Urinary bladder (tissue), 3 donors: ENCODE results near the genes MARF1 and NPIPA7.

DNA sequence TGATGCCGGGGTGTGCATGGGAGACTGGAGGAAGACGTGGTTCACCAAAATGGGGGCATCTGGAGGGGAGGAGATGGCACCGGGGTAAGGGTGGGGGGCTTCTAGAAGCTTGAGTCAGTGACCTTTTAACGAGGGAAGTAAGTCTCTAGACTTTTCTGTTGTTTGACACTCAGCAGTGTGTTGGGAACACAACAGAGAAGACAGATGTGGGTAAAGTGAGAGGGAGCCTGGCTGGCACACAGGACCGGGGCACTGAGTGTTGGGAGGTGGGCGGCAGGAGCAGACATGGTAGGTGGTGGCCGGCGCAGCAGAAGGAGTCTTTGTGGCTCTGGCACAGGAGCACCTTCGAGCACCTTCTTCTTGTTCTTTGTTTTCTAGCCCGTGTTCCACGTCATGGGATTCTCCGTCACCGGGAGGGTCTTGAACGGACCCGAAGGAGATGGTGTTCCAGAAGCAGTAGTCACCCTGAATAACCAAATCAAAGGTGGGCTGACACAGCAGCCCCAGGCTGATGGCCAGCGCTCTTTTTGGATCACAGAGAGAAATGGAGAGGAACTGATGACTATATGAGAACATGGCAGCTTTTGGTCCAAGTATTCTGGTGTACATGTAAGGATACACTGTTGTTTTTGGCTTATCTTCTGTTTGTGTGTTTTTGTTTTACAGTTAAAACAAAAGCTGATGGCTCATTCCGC is 23.5 kb downstream of the NOMO1 start:
- PRO-cap = no peak
- RAMPAGE, long total RNA = no peak

DNA sequence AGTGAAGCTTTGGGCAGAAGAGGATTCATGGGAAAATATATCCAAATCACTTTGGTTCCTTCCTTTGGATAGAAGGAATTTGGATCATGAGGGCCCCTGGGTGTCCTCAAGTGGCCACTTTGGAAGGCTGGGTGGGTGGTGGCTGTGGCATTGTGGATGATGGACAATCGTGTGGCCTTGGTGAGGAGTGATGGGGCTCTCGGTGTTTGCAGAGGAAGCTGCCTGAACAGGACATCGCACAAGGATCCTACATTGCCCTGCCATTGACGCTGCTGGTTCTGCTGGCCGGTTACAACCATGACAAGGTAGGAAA is 42.5 kb upstream of the NPIPA1 start:
- PRO-cap = no peak
- RAMPAGE, long total RNA = no peak

DNA sequence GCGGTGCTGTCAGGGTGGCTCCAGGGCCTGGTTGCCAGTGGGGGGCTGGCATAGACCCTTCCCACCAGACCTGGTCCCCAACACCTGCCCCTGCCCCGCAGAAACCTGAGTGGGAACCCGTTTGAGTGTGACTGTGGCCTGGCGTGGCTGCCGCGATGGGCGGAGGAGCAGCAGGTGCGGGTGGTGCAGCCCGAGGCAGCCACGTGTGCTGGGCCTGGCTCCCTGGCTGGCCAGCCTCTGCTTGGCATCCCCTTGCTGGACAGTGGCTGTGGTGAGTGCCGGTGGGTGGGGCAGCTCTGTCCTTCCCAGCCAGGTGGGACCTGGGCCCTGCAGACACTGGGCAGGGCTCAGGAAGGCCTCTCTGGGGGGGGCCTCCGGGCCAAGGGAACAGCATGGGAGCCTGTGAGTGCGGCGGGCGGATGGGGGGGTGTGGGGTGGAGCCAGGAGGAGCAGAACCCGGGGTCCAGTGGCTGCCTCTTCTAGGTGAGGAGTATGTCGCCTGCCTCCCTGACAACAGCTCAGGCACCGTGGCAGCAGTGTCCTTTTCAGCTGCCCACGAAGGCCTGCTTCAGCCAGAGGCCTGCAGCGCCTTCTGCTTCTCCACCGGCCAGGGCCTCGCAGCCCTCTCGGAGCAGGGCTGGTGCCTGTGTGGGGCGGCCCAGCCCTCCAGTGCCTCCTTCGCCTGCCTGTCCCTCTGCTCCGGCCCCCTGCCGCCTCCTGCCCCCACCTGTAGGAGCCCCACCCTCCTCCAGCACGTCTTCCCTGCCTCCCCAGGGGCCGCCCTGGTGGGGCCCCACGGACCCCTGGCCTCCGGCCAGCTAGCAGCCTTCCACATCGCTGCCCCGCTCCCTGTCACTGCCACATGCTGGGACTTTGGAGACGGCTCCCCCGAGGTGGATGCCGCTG is 19.0 kb upstream of the NPIPA1 start:
- PRO-cap = no peak
- RAMPAGE, long total RNA = no peak

DNA sequence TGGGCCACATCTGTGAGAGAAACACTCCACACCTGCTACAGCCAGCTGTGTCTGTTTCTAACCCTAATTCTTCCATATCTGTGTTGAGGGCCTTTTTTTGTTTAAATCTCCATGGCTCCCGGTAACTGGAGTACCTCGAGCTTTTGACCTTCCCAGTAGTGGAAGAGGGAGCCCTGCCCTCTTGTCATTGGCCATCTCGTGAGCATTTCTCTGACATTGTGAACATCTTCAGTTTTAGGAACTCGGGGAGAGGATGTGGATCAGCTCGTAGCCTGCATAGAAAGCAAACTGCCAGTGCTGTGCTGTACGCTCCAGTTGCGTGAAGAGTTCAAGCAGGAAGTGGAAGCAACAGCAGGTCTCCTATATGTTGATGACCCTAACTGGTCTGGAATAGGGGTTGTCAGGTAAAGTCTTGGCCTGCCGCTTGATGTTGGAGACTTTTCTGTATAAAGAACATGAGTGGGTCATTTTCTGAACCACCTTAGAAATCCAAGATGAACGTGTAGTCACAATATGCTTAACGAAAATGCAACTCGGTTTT is 24.3 kb downstream of the NTAN1 start:
- PRO-cap = no peak
- RAMPAGE, long total RNA = no peak

- PRO-cap = no peak
- RAMPAGE, long total RNA = no peak
These were observed 51.3 kb upstream of the RRN3 start for GRCh38 chr16:15145066-15146025.

- PRO-cap = unidirectional peak, plus-strand start at chr16:15507478; bidirectional peak, plus-strand start at chr16:15507672, minus-strand start at chr16:15507547
- RAMPAGE, long total RNA = no peak
These were observed 73.0 kb downstream of the BMERB1 start for GRCh38 chr16:15507302-15507795.

- PRO-cap = no peak
- RAMPAGE, long total RNA = no peak
These were observed 88.7 kb downstream of the BMERB1 start for GRCh38 chr16:15522985-15523522.

DNA sequence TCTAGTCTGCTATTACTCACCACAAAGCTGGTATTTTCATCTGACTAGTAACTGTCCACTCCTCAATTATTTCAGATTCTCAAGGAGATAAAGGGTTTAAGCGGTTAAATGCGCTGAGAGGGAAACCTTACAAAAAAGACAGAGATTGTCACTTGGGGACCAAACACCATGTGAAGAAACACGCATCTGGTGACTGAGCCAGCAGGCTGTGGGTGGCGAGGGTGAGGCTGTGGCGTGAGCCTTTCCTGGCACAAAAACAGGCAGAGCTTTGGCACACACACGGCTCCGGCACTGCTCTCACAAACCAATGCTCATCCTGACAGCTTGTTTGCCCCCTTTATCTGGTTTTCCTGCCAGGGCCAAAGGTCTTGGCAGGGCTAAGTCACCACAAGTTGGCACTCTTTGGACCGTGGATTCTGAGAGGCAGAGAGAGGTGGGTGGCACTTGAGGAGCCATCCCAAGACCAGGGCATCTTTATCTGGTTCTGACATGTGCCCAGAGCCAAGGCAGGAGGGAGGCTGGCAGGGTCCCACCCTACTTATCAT is 38.0 kb downstream of the MARF1 start:
- PRO-cap = no peak
- RAMPAGE, long total RNA = no peak

- PRO-cap = no peak
- RAMPAGE, long total RNA = no peak
These were observed 8.3 kb downstream of the MARF1 start for GRCh38 chr16:15634621-15635120.

DNA sequence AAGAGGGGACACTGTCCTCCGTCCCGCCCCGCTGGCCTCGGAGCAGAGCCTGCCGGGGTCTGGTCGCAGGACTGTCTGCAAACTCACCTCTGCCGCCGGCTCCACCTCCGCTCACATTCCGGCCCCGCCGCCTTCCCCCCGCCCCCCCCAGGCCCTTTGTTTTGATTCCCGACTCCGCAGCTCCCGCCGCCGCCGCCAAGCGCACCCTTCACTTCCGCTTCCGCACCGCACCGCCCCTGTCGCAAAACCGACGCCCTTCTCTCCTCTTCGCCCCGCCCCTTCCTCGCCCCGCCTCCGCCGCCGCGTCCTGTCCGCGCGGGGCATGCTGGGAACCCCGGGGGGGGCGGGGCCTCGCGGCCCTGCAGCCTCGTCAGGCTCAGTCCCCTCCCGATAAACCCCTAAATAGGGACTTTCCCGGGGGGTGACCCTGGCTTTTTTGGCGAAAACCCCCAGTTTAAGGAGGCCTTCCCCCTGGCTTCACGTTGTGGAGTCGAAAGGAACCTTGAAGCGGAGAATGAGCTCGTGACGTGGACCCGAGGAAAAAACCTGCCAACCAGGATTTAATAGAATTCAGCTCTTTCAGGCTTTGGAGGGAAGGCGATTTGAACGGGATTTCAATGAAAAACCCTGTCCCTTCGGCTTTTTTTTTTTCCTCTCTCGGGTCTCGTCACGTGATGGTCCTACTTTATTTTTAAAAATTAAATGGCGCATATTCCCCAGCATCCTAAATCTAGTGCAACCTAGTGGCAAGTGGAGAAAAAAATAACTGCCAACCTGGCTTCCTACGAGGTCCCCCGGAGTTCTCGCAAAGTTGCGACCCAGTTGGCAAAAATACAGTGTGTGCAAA is at the start of gene MARF1:
Gene MARF1, minus strand, starts transcription at position 224 of the 847 bp plus-strand sequence.
- PRO-cap = bidirectional peak, plus-strand start at position 337 of the sequence, minus-strand start at position 229 of the sequence
- RAMPAGE, long total RNA = no peak

GRCh38 chr16:15723996-15724491 is 74.0 kb downstream of the NDE1 start:
- PRO-cap = no peak
- RAMPAGE, long total RNA = no peak

DNA sequence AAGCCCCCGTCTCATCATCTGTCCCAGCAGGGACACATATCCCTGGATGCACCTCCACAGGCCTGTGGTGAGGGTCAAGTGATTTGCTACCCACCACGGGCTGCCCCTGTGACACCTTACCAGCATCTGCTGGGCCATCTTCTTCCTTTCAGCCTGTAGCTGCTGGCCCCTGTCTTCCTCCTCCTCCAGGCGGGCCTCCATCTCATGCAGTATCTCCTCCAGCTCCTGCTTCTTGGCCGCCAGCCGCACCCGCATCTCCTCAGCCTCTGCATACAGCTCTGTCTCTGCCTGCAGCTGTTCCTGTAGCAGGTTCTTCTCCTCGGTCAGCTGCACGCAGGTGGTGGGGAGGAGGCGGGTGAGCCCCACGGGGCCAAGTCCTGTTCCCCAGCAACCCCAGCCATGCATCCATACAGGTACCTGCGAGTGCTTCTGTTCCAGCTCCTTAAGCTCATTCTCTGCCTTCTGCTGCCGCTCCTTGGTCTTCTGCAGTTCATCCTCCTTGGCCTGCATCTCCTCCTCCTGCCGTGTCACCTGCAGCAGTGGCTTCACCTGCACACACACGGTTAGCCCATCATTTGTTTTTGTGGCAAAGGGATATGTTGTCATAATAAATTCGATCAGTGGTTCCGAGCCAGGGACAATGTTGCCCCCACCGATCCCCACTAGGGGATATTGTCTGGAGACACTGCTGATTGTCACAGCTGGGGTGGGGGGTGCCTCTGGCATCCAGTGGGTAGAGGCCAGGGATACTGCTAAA is 91.5 kb downstream of the NDE1 start:
- PRO-cap = no peak
- RAMPAGE, long total RNA = no peak

- PRO-cap = no peak
- RAMPAGE, long total RNA = no peak
These were observed 97.5 kb downstream of the NDE1 start for GRCh38 chr16:15747526-15747925.

DNA sequence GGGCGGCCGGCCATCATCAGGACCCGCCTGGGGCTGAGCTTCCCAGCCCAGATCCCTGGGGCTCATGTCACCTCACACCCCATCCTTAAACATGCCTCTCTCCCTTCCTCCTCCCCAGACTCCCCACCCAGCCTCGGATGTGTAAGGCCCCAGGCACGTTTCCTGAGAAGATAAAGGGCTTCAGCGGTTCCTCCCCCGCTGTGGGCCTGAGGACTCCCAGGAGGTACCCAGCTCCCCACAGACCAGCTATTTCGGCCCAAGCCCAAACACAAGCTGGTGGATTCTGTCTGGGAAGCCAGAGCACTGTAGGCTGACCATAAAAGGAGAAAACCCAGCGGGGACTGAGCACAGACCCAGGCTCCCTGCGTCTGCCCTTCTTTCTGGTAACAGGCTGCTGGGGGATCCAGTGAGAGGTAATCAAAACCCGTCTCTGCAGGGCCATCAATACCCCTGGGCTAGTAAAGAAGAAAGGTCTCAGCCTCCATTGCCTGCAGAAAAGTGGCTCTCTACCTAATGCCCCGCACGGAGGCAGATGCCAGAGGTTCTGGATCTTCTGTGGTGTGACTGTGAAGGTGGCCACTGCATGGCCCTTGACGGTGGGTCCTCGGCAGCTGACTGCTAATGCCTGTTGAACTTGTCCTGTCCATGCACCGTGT is 49.1 kb downstream of the MYH11 start:
- PRO-cap = bidirectional peak, plus-strand start at position 386 of the sequence, minus-strand start at position 57 of the sequence
- RAMPAGE, long total RNA = no peak

DNA sequence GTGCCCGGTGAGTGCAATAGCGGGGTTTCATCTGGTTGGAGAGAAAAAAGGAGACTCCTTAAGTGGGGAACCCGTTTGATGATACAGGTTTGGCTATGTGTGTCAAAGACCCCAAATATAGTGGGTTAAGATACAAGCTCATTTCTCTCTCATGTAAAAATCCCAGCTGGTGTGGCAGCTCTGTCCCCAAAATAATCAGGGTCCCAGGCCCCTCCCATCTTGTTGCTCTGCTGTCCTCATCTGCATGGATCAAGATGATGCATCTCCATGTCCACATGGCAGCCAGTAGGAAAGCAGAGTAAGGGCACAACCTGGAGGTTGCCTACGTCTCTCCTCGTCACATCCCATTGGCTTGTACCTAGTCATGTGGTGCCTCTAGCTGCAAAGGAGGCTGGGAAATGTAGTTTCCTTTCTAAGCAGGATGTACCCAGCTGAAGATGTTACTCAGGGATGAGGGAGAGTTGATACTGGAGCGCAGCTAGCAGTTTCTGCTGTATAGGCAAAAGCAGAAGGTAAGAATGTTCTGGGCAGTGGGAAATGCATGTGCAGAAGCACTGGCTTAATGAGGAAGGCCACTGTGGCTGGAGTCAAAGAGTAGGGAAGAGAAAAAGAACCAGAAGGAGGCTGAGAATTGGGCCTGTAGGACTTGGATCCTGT is 20.7 kb downstream of the ABCC1 start:
- PRO-cap = no peak
- RAMPAGE, long total RNA = no peak

DNA sequence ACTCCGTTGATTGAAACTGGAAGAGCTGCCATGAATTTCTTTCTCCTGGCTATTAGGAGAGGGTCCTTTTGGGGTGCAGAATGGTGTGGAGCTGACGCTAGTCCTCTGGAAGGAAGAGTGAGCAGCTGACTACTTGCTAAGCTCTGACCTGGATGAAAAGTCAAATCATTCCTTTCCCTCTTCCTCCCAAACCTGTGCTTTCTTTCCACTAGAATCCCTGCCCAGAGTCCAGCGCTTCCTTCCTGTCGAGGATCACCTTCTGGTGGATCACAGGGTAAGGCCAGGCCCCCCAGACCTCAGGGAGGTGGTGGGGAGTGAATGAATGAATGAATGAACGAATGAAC is 83.5 kb downstream of the ABCC1 start:
- PRO-cap = no peak
- RAMPAGE, long total RNA = no peak

- PRO-cap = no peak
- RAMPAGE, long total RNA = no peak
These were observed 122.3 kb downstream of the ABCC1 start for GRCh38 chr16:16071686-16072204.

- PRO-cap = bidirectional peak, plus-strand start at chr16:16096754, minus-strand start at chr16:16096595
- RAMPAGE, long total RNA = no peak
These were observed 126.9 kb downstream of the ABCC6 start for GRCh38 chr16:16096232-16097005.

DNA sequence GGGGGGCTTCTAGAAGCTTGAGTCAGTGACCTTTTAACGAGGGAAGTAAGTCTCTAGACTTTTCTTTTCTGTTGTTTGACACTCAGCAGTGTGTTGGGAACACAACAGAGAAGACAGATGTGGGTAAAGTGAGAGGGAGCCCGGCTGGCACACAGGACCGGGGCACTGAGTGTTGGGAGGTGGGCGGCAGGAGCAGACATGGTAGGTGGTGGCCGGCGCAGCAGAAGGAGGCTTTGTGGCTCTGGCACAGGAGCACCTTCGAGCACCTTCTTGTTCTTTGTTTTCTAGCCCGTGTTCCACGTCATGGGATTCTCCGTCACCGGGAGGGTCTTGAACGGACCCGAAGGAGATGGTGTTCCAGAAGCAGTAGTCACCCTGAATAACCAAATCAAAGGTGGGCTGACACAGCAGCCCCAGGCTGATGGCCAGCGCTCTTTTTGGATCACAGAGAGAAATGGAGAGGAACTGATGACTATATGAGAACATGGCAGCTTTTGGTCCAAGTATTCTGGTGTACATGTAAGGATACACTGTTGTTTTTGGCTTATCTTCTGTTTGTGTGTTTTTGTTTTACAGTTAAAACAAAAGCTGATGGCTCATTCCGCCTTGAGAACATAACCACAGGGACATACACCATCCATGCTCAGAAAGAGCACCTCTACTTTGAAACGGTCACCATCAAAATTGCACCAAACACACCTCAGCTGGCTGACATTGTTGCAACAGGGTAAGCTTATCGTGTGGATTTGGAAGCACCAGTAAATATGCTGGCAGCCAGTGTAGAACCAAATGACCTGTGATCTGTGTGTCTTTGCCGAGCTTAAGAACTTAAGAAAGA is 23.3 kb downstream of the NOMO3 start:
- PRO-cap = no peak
- RAMPAGE, long total RNA = no peak

- PRO-cap = no peak
- RAMPAGE, long total RNA = no peak
These were observed at the start of gene NPIPA7 for GRCh38 chr16:16378755-16379325. Gene NPIPA7, plus strand, starts transcription at chr16:16379140.